Frontal cortex (tissue), 2 donors: ENCODE measurements around the genes PSMD13 and IFITM5.

DNA sequence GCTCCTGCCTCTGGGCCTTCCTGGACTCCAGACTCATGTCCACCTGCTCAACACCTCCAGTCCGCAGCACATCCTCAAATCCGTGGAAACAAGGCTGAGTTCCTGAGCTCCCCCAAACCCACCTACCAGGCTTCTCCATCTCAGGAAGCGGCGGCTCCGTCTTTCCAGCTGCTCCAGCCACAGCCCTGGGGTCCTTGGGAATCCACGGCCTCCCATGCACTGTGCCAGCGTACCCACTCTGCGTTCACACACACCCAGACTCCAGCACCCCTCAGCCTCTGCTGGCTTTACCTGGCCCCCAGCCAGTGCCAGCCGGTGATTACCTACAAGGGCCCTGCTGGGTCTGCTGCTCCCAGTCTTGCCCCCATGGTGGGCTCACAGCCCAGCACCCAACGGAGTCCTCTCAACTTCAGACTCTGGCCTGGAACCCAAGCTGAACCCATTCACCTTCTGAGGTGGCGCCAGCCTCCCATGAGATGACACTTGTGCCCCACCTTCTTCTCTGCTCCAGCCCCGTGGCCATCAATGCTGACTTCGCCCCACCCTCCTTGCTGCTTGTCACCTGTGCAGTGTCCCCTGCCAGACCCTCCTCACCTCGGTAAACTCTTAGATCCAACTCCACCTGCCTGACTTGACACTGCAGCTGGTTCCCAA lies 13.8 kb downstream of the SIRT3 start:
- RAMPAGE, long total RNA = no peak

DNA sequence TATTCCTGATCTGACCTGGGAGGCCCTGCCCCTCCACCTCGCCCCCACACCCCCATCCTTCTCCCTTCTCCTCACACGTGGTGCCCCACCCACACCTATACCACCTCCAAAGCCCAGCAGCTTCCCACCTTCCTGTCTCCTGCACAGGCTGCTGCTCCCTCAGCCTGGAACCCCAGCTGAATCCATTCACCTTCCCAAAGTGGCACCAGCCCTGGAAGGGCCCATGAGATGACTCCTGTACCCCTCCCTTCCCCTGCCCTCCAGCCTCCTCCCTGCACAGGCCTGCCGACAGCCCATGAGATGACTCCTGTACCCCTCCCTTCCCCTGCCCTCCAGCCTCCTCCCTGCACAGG lies 12.6 kb downstream of the SIRT3 start:
- RAMPAGE, long total RNA = no peak

DNA sequence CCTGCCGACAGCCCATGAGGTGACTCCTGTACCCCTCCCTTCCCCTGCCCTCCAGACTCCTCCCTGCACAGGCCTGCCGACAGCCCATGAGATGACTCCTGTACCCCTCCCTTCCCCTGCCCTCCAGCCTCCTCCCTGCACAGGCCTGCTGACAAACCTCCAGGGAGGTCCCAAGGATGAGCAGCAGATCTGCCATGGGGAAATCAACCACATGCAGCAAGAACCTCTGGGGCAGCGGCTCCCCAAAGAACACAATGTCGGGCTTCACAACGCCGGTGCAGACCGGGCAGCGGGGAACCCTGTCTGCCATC lies 12.3 kb downstream of the SIRT3 start:
- RAMPAGE, long total RNA = no peak

- RAMPAGE, long total RNA = start-site peak on the plus strand at chr11:236983-237033, 465 and 28 reads in 2 replicates
Observed at GRCh38 chr11:236705-237157, at the start of gene PSMD13. Gene PSMD13 (plus strand): TSS chr11:236976.

- RAMPAGE, long total RNA = no peak
Observed at GRCh38 chr11:237305-238064, 709 bp downstream of the PSMD13 start.

DNA sequence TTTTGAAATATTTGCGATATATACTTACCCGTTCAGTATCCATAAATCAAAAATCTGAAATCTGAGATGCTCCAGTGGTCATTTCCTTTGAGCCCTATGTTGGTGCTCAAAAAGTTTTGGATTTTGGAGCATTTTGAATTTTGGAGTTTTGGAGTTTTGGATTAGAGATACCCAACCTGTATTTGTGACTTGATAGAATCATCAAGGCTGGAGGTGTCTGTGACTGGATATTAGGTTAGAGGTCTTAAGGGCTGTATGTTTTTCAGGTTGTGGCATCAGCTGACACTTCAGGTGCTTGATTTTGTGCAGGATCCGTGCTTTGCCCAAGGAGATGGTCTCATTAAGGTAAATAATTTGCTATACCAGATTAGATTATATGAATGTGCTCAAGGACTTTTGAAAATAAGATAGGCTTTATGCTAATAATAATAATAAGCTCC lies 2.0 kb downstream of the PSMD13 start:
- RAMPAGE, long total RNA = no peak

DNA sequence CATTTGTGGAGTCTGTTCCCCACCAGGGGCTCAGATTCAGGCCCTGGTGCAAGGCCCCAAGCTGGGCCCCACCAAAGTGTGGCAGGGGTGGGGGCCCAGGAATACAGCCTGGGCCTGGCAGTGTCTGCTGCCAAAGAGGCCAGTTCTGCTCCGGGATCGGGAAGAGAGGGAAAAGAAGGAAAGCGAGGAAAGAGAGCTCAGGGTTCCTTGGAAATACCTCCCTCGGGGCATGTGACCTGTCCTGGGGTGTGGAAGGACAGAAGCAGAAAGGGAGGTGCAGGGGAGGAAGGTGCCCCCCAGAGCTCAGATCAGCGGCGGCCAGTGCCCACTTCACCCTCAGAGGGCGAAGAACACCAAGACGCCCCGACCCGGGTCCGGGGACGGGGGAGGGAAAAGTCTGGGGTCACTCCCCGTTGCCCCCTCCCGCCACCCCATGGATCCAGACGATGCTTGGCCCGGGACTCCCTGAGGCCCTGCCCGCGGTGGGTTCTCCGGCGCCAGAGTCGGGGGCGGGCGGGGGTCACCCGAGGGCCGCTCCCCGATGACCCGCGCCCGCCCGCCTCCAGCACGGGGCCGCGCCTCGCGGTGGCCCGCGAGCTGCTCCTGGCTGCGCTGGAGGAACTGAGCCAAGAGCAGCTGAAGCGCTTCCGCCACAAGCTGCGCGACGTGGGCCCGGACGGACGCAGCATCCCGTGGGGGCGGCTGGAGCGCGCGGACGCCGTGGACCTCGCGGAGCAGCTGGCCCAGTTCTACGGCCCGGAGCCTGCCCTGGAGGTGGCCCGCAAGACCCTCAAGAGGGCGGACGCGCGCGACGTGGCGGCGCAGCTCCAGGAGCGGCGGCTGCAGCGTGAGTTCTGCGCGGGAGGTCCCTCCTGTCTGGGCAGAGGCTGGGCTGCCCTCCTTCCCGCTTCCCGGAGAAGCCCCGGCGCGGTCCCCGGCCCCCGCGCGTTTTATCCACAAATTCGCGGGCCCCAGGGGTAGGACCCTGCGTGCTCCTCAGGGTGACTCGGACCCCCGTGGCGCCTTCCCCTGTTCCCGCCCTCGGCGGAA lies 879 bp downstream of the NLRP6 start:
- RAMPAGE, long total RNA = no peak

DNA sequence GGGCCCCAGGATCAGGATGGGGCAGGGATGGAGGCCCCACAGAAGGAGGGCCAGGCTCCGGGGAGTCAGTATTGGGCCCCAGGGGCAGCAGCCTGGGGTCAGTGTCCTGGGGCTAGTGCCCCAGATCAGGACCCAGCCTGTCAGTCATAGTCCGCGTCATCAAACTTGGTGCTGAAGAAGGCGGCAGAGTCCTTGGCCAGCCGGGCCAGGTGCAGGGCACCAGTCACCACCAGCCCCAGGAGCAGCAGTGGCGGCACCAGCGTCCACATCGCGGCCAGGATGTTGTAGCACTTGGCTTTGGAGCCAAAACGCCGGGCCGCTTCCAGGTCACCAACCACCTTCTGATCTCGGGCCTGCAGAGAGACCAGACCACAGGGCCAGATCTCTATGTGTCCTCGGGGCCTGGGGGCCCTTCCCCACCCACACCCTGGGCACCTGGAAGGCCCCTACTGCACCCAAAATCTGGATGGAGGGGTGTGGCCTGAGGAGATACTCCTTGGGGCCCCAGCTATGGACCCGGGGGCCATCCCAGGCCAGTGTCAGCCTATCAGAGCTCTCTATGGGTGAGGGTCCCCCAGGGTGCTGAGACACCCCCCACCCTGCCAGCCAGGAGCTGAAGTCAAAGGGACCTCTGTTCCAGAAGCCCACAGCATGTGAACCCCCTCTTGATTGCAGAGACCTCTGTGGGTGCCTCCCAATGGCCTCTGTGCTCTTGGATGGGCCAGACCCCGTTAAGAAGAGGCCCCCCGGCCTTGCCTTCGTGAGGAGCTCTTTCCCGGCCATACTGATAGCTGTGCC lies 766 bp downstream of the IFITM5 start:
- RAMPAGE, long total RNA = no peak

DNA sequence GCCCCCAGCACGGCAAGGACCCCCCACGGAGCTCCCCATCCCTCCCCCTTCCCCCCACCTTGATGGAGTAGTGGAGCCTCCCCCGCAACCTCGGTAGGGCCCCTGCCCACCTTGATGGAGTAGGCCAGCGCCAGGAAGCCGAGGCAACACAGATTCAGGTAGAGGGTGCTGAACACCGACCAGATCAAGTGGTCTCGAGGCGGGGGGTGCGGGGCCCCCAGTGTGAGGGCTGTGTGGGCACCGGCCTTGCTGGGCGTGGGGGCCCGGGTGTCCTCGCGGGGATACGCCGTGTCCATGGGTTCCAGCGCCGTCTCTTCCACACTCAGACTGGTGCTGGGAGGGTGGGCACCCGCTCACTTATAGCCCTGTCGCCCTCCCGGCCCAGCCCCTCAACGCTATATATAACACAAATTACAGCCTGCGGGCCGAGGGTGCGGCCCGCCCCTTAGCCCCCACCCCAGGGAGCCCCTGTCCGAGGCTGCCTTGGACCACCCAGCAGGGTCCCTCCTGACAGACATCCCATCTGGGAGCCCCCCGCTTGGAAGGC lies at the start of gene IFITM5:
Gene IFITM5 (minus strand): TSS at position 332 of the 547 bp plus-strand sequence.
- RAMPAGE, long total RNA = no peak

GRCh38 chr11:304310-304712 lies 3.3 kb upstream of the IFITM2 start:
- RAMPAGE, long total RNA = no peak

DNA sequence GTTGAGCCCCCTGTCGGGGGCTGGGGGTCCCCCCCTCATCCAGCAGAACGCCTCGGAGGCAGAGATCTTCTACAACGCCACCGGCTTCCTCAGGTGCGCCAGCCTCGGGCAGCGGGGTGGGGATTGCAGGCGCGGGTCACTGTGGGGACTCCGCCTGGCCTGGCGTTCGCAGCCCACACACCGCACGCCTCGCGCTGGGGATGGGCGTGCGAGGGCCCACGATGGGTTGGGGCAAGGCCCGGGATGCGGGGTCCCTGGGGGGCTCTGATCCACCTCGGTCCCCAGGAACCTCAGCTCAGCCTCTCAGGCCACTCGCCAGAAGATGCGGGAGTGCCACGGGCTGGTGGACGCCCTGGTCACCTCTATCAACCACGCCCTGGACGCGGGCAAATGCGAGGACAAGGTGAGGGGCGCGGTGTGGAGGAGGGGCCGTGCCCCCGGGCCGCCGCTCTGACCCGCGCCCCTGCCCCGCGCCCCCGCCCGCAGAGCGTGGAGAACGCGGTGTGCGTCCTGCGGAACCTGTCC lies 6.1 kb downstream of the PKP3 start:
- RAMPAGE, long total RNA = no peak

- RAMPAGE, long total RNA = no peak
Observed at GRCh38 chr11:495719-496357, 11.2 kb downstream of the RNH1 start.

DNA sequence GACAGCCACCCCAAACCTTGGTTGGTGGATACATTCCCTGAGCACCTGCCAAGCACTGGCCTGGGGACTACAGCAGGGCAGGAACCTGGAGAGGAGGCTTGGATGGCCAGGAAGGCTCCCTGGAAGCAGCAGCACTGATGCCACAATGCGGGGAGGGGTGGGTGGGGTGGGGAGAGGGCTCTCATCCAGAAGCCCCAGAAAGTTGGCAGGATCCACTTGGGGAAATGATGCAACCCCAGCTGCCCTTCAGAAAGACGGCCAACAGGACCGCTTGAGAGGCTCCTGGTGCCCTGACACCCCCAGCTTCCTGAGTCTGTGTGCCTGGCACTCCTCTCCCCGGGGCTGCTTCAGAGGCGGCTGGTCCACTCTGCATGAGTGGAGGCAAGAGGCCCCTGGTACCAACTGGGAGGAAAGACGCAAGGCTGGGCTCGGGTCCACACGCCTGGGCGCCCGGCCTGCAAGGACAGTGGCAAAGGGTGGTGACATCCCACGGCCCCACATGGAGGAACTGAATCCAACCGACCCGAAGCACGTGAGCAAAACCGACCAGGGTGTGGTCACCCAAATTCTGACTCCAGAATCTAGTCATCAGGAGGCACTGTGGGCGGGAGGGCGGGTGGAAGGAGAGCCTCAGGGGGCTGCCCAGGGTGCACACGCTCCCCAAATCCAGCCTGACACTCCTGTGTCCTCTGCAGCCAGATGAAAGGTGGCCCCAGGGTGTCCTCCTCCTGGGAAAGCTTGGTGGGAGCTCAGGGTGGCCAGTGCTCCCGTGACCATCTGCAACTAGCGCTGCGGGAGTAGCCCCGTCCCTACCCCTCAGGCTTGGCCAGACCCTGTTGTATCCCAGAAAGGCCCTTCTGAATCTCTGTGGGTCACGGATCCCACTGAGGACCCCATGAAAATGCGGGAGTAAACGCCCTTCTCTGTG lies 3.8 kb downstream of the RNH1 start:
- RAMPAGE, long total RNA = no peak

DNA sequence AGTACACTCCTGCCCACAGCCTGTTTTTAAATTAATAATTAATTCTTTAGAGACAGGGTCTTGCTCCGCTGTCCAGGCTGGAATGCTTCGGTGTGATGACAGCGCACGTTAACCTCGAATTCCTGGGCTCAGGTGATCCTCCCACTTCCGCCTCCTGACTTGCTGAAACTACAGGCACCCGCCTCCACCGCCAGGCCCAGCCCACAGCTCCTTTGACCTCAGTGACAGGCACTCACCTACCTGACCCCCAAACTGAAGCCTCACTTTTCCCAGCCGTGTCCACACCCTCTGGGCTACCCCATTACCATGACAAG lies 852 bp downstream of the LMNTD2 start:
- RAMPAGE, long total RNA = no peak

DNA sequence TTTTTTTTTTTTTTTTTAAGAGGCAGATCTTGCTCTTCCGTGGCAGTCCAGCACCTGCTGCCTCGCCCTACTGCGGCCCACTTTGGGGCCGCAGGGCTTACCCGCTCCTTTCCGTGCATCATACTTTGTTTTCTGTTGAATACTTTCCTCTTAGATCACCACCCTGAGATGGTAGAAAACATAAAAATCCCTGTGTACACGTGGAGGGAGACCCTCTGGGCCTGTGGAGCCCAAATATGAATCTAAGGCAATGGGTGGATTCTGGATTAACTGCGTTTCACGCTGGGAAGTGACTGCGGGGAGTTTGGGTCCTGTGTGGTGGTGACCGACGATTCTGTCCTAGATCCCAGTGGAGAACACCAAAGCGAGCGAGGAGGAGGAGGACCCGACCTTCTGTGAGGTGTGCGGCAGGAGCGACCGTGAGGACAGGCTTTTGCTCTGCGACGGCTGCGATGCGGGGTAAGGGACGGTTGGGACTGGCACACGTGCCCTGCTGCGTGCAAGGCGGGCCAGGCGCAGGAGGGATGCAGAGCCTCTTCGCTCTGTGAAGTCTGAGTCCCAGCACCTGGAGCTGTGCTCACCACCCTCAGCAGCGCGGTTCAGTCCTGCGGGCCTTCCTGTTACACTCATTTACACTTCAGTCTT lies 16.1 kb downstream of the PHRF1 start:
- RAMPAGE, long total RNA = no peak

DNA sequence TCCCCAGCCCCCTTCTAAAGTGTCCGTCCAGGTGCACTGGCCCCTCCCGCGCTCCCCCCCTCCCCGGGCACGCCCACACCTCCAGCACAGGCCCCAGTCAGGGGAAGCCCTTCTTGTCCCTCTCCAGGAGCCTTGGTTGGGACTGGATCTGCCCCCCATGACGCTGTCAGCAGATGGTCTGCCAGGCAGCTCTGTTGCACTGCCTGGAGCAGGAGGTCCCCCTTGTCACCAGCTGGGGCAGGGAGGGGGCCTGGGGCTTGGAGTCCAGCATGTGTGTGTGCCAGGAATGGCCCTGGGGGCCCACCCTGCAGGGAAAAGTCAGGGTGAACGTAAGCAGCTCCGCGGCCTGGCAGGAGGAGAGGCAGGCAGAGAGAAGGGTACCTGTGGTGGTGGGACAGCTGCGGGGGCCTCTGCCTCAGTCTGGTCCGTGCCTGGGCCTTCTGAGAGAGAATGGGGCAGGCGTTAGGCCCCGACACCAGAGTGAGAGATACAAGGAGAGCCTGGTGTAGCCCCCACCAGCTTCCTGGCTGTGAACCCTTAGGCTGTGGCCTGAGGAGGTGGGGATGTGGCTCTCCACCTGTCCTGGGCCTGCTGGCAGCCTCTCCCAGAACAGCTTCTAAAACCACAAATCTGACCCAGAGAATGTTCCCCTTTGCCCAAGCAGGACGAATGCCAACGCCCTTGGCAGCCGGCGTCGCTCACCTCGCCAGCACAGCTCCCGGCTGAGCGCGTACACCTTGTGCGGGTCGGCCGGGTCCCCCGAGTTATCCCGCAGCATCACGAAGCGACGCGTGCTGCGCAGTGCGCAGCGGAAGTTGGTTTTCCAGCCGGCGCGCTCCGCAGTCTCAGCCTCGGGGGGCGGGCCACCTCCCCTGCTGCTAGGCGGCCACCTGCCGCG lies 1.4 kb downstream of the IRF7 start:
- RAMPAGE, long total RNA = no peak

GRCh38 chr11:624354-624768 lies 394 bp downstream of the CDHR5 start:
- RAMPAGE, long total RNA = no peak

DNA sequence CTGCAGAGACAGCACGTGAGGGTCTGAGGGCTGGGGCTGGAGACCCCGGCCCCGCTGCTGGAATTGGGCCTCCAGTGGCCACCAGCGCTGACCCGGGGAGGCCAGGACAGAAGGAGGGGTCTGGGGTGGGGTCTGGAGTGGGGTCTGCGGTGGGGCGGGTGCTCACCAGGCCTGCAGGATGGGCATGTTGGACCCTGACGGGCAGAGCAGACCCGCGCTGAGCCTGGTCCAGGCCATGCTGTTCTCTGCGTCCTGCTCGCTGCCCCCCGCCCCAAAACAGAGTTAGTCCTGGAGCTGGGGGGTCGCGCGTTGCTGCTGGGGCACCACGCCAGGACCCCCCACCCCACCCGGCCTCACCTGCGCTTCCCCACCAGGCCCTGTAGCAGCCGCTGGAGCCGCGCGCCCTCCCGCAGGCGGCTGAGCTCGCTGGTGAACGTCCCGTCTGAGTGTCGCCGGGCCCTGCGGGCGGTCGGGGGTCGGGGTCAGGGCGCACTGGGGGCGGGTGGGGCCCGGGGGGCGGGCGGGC lies 387 bp downstream of the SCT start:
- RAMPAGE, long total RNA = no peak

DNA sequence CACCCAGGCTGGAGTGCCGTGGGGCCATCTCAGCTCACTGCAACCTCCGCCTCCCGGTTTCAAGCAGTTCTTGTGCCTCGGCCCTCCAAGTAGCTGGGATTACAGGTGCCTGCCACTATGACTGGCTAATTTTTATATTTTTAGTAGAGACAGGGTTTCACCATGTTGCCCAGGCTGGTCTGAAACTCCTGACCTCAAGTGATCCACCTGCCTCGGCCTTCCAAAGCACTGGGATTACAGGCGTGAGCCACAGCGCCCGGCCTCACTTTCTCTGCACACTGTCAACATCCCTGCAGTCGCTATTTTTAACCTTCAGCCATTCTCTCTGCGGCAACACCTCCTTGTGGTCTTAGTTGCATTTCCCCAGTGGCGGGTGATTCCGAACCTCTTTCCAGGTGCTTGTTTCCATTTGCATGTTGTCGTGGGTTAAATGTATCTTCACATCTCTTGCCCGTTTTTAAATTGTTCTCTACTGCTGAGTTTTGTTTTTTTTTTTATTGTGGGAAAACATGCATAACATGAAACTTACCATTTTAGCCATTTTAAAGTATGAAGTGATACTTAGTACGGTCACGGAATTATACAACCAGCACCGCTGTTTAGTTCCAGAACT lies 2.2 kb upstream of the SCT start:
- RAMPAGE, long total RNA = no peak

- RAMPAGE, long total RNA = no peak
Observed at GRCh38 chr11:657764-658114, 20.7 kb downstream of the DRD4 start.